UCH-1 (cell line): ENCODE measurements around the gene DNAJB6.

GRCh38 chr7:155638411-155638817 lies 6.0 kb upstream of the RBM33 start:
- RRBS: no CpG with 5 or more reads among the region's 5 CpGs

- RRBS: no CpG with 5 or more reads among the region's 7 CpGs
Observed at GRCh38 chr7:155698207-155698828, 53.9 kb downstream of the RBM33 start.

GRCh38 chr7:155706711-155707159 lies 62.3 kb downstream of the RBM33 start:
- RRBS: no CpG with 5 or more reads among the region's 13 CpGs

DNA sequence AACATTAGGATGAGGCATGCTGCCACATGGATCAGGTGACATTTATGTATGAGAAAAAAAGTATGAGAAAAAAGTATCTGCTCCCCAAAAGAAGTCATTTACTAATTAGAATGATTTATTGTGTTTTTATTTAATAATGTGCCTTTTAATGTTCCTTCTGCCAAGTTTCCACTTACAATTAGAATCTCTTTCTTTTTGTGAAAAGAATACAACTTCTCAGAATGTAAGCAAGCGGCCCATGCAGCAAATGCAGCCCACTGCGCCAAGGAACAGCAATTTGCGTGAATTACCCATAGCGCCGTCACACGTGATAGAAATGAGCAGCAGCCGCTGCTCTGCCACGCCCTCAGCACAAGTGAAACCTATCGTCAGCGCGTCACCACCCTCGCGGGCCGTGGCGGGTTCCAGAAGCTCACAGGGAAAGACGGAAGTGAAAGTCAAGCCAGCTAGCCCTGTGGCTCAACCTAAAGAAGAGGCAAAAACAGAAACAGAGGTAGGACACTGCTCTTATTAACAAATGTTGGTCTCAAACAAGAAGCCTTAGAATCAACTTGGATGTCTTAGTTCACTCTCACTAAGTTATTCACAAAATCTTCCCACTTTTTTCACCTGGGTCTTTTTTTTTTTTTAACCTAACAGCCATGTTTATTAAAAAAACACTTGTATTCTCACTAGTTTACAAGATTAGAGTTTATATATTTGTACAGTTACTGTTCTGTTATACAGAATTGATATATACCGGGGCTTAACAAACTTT lies 70.5 kb downstream of the SHH start:
- RRBS: no CpG with 5 or more reads among the region's 17 CpGs

DNA sequence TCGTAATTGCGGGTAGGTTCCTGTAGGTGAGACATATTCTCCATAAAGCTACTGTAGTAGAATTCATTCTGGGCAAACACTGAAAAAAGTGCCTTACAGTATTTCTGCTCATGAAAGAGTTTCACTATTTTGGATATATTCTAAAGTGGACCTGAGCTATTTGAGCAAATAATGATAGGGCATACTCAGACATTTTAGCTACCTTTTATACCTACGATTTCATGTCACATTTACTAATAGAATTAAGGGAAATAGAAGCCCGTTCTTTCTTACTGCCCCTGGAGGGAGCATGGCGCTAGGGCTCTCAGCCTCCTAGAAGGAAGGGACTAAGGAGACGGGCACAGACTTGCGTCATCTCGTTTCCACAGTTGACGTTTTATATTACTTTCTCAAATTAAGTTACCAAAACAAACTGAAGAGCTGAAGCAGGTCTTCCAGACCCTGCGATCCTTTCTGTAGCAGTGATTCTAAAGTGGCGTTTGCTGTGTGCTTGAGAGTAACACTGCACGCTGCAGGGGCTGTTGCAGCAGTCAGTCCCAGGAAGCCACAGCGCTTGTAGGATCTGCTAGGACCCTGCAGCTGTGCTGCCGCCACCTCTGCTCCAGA lies 36.1 kb downstream of the SHH start:
- RRBS: no CpG with 5 or more reads among the region's 14 CpGs

DNA sequence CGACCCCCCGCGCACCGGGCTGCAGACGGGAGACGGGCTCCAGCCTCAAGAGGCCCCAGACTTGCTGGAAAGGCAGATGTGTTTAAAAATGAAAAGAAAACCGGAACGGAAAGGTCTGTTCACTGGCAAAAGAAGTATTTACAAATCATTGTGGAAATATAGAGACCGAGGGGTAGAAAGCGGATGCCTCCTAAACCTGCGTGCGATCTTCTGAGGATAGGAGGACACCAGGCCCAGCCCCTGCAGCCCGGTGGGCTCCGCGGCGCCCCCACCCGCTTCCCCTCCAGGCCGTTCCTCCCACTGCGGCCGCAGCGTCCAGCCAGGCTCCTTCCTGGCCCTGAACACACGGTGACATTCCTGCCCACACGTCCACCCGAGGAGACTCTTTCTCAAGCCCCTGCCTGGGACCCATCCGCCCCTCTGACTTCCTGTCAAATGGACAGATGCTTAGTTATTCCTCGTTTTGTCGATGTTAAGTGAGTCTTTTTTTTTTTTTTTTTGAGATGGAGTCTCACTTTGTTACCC lies 32.5 kb upstream of the RNF32 start:
- RRBS: 83% methylated on average over 3 of the region's 27 CpGs

DNA sequence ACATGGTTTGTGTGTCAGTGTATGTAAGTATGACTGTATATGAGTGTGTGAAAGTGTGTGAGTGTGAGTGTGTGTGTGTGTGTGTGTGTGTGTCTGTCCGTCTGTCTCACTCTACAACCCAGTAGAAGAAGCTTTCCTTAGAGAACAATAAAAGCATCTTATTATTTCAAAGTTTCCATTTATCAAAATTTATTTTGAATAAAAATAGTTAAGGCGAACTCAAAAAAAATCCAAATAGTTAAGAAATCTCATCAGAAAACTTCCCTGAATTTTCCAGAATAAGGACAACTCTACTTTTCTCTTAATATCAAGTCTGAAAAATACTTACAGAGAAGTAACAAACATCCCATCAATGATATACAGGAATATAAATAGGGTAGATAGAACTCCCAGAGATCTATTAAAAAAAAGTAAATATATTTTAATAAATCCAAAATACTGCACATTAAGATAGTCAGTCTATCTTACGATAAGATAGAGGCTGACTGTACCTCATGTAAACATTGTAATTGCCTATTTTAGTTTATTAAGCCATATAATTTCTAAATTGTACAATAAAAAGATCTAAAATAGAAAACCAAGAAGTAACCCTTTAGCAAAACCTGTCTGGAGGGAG lies 122.3 kb downstream of the RNF32 start:
- RRBS: no CpG with 5 or more reads among the region's 3 CpGs

DNA sequence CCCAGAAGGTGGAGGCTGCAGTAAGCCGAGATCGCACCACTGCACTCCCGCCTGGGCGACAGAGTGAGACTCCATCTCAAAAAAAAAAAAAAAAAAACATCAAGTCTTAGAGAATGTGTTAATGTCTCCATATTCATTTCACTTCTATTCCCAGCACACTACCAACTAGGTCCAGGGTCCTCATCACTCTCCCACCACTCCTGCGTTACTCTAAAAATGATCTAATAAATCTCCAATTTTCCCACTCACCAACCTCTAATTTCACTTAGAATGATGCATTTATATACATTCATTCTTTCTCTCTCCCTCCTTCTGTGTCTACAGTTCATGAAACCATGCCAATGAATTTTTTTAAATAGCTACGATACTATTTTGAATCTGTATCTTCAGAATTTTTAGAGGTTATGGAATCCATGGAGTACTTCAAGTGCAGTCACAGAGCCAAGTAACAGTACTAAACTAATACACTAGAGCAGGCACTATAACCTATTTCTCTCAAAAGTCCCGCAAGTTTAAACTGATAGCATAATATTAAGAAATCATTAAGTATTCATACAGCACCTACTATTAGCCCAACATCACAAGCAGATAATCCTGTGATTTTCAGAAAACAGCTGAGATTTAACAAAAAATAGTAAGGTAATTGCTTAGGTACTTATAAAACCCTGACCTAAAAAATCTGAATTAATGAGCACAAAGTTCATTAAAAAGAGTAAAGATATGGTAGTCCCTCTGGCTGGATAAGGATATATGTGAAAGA lies 57.2 kb downstream of the LMBR1 start:
- RRBS: no CpG with 5 or more reads among the region's 7 CpGs

GRCh38 chr7:156842269-156842809 lies 50.6 kb downstream of the LMBR1 start:
- RRBS: no CpG with 5 or more reads among the region's 6 CpGs

DNA sequence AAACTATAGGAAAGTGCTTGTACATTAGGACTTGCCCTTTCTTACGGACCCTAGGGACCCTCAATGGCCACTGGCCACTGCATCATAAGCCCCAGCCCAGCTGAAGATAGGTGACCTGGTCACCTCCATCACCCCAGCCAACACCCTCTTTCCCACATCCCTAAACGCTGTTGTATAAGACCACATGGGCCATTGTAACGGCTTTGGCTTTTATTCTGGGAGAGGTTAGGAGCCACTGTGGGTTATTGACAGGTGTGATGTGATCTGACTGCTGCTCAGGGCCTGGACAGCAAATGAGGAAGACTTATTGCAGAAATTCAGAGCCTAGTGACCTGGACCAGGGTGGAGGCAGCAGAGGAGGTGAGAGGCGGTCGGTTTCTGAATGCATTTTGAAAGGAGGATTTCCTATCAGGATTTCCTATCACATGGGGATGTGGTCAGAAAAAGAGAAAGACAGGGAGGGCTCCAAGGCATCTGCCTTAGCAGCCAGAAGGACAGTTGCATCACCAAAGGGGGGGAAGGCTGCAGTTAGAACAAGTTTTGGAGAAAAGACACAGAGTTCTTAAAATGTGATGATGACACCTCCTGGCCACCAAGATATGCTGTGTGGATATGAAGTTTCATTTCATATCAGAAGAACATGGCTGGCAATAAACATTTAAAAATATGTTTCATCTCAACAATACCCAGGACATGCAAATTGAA lies 2.3 kb upstream of the LMBR1 start:
- RRBS: no CpG with 5 or more reads among the region's 5 CpGs

DNA sequence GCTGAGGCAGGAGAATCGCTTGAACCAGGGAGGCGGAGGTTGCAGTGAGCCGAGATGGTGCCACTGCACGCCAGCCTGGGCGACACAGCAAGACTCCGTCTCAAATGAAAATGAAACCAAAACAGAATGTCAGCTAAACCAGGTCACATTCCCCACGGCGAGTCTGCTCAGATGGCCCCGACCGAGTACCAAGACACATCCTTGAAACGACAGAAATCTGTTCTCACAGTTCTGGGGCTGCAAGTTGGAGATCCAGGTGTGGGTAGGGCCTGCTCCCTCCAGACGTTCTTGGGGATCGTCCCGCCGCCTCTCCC lies 28.9 kb upstream of the MNX1 start:
- RRBS: no CpG with 5 or more reads among the region's 15 CpGs

DNA sequence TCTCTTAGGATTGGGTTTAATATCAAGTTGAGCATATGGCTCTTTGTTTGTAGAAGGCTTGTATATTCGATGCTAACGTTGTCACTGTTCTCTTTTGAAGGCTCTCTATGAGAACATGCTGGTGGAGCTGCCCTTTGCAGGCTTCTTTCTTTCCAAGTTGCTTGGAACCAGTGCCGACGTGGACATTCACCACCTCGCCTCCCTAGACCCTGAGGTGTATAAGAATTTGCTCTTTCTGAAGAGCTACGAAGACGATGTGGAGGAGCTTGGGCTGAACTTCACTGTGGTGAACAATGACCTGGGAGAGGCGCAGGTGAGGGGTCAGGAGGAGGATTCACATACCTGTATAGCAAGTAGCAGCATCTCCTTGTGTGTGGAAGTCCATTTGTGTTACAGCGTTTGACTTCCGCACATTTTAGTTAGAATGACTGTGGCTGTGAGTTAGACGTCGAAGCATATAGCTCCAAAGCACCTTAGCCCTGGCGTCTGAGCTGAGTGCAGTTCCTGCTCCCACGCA lies 88.5 kb upstream of the DNAJB6 start:
- RRBS: no CpG with 5 or more reads among the region's 14 CpGs

DNA sequence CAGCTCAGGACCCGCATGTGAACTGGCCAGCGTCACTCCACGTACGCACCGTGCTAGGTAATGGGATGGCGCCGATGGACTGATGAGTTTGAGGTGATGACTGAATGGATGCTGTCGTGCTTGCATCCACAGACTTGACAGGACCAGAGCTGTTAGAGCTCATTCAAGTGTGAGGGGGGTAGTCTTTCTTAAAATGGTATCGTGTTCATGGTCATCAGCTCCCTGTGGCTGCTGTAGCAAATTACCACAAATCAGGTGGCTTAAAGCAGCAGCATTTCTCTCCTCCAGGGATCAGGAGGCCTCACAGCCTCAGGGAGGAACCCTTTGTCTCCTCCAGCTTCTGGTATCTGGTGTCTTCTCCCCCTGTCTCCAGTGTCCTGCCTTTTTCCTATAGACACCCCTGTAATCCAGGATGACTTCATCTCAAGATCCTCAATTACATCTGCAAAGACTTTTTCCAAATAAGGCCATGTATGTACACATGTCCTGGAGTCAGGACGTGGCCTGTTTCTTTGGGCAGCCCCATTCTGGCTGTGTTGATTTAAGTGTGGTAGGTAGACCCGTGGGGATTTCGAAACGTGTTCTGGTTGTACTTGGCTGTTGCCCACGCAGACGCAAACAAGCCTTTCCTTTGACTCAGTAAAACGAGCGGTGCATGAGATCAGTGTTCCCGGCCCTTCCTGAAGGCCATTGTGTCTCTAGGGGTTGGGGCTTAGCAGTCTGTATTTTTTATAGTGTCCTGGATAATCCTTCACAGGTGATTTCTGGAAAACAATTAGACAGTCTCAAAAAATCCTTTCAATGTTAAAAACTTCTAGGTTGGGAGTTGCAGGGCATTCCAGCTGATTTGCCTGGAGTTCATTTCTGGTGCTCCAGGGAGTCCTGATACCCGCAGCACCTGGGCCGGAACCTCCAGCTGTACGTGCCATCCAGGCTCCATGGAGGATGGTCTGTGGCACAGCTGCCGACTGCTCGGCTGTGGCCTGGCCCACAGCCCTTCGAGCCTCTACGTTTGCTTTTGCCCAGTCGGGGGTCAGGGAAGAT lies 64.9 kb upstream of the DNAJB6 start:
- RRBS: no CpG with 5 or more reads among the region's 26 CpGs

- RRBS: 2% methylated on average over 15 of the region's 102 CpGs
Observed at GRCh38 chr7:157336302-157337212, at the start of gene DNAJB6. DNAJB6 (plus strand) TSS chr7:157337004.

DNA sequence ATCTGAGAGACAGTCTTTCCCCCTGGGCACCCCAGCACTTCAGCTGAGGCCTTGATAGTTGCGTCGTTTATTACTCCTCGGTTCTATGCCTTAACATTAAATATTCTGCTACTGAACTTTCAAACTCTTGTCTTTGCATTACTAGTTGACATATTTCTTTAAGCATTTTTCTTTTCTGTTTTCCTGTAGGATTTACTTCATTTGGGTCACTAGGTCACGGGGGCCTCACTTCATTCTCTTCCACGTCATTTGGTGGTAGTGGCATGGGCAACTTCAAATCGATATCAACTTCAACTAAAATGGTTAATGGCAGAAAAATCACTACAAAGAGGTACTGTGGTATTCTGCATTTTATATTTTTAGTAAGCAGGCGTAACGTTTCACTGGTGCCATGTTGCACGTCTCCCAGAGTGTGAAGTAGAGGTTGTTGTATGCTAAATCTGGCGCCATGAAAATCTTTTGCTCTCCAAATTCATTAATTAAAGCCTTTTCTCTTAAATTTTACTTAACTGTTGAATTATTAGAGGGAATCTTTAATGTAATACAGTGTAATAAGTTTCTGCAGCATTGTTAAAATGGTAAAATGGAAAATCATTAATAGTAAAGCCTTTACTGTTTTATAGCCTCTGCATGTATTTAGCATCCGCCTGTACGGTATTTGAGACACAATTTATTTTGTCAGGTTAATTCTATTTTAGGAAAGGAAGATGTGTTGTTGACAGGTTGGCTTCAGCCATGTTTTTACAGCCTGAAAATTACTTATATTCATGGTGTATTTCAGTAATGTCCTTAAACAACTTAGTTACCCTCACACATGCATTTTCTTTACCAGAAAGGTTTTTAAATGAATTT lies 48.1 kb downstream of the DNAJB6 start:
- RRBS: no CpG with 5 or more reads among the region's 12 CpGs

DNA sequence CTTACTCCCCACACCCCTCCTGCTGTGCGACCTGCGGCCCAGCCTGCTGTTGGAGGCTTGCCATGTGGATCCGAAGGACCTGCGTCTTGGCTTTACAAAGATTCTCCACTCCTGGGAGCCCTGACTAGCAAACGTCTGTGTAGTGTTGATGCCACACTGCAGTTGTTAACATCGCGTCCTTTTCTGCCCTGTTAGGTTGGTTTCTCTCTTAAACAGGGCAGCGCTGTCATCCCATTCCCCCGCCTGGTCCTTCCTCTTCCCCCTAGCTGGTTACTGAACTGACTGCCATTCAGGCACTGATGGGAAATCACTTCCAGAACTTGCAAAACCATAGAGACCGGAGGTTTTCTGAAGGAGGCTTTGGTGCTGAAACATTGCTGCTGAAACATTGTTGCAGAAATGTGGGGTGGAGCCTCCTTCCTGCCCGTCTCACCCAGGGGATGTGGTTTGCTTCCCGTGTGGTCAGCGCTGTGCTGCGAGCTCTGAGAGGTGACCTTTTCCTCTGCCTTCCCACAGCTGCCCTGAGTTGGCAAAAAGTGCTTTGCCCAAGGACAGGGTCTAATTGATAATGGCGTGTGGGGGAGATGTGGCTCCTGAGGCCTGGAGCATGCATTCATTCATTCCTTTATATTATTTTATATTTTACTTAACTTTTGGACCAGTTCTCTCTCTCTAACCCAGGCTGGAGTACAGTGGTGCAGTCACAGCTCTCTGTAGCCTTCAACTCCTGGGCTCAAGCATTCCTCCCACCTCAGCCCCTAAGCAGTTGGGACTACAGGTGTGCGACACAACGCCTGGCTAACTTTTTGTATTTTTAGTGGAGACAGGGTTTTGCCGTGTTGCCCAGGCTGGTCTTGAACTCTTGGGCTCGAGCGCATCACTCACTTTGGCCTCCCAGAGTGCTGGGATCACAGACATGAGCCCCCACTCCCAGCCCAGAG lies 53.7 kb downstream of the DNAJB6 start:
- RRBS: no CpG with 5 or more reads among the region's 20 CpGs

DNA sequence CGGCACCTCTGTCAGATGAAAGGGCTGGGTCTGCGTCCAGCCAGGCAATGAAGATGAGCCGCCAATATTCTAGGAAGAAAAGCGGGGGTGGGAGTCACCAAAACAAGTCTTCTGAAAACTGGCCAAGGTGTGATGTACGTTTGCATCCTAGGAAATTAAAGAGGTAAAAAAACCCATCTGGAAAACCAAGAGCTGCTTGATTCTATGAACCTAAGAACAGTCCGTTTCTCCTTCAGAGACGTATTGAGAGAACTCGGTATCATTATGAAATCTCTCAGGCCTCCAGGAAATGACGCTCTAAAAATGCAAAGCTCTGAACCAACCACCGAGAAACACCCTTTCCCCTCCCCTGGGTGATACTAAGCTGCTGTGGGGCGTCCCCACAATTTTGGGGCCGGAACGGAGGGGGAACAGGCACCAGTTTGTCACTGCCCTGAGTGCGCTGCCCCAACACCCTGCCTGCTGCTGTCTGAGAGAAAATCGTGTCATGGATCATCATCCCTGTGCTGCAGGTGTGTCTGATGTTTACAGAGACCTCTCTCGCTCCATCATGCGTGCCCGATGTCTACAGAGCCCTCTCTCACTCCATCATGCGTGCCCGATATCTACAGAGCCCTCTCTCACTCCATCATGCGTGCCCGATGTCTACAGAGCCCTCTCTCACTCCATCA lies 509.4 kb downstream of the DNAJB6 start:
- RRBS: no CpG with 5 or more reads among the region's 22 CpGs

DNA sequence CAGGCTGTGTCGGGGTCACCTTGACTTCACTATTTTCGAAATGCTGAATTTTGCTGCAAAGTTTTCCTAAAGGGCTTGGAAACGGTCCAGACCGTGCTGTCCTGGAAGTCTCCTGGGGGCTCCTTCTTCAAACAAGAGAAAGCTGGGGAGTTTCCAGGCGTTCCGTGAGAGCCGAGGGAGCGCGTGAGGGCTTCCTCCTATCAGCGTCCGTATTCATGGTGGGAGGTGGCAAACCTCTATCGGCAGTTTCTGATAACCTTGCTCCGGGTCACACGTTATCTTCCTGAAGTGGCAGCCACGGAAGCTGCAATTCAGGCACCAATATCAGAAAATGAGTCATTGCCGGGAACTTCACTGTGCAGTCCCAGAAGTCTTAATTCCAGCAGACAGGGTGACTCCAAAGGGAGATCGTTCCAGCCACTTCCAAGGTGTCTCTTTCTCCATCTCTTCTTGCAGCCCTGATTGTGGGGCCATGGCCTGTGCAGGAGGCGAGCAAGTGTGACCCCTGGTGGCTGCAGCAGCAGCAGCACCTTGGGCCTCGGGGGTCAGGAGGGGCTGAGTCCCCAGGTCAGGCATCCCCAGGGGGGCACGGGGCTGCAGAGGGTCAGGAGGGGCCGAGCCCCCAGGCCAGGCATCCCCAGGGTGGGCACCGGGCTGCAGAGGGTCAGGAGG lies 538.5 kb downstream of the DNAJB6 start:
- RRBS: 67% methylated on average over 4 of the region's 22 CpGs

- RRBS: no CpG with 5 or more reads among the region's 10 CpGs
Observed at GRCh38 chr7:157906018-157906400, 569.2 kb downstream of the DNAJB6 start.

DNA sequence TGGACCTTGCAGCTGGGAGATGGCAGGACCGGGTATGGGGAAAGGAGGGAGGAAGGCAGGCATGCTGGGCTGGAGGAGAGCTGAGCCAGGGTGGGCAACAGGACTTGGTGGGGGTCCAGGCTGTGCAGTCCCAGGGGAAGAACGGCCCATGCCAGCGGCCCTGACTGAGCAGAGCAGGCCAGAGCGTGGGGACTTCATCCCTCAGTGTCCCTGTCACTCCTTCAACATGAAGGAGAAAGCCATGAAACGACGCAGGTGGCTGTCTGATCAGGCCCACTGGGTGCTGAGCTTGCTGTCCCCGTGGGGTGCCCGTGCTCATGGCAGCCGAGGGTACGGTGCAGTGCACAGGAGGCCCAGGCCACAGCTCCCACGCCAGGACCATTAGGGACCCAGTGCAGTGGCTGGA lies 519.6 kb downstream of the PTPRN2 start:
- RRBS: no CpG with 5 or more reads among the region's 11 CpGs